Measurements from ENCODE around the genes ENPP6, IRF2 and CFAP97.

DNA sequence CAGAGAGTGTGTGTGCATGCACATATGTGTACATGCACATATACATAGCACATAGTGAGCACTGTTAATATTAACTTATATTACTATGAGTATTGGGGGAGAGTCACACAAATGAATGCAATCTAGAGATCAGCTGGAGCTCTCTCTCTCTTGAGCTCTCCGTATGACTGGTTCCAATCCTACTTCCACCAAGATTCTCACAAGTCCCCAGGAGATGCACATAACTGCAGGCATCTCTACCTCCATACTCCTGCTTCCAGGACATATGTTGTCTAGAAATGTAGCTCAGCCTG is 57.2 kb downstream of the ENPP6 start:
- PRO-cap, 5 experiments, result no peak in any of the 5 experiments
- RAMPAGE, long total RNA, 2 experiments, result no peak in any of the 2 experiments
- RRBS, result no CpG with 5 or more reads among the region's 1 CpG

- PRO-cap, 5 experiments, result no peak in any of the 5 experiments
- RAMPAGE, long total RNA, 2 experiments, result no peak in any of the 2 experiments
- RRBS, result 50% methylated on average over 2 of the region's 9 CpGs
Observed at GRCh38 chr4:184217666-184218191, at the start of gene ENPP6. Gene ENPP6 (minus strand): TSS chr4:184217873.

- PRO-cap, 5 experiments, result no peak in any of the 5 experiments
- RAMPAGE, long total RNA, 2 experiments, result no peak in any of the 2 experiments
- RRBS, result no CpG with 5 or more reads among the region's 7 CpGs
Observed at GRCh38 chr4:184328043-184328694, 110.5 kb upstream of the ENPP6 start.

GRCh38 chr4:184385582-184386453 is 88.5 kb downstream of the IRF2 start:
- PRO-cap, 5 experiments, result no peak in any of the 5 experiments
- RAMPAGE, long total RNA, 2 experiments, result no peak in any of the 2 experiments
- RRBS, result no CpG with 5 or more reads among the region's 13 CpGs

- PRO-cap, 5 experiments, result peak in 1 of 5 experiments; most common plus-strand start chr4:184387243 (in 1)
- RAMPAGE, long total RNA, 2 experiments, result no peak in any of the 2 experiments
- RRBS, result no CpG with 5 or more reads among the region's 15 CpGs
Observed at GRCh38 chr4:184386999-184387863, 87.1 kb downstream of the IRF2 start.

DNA sequence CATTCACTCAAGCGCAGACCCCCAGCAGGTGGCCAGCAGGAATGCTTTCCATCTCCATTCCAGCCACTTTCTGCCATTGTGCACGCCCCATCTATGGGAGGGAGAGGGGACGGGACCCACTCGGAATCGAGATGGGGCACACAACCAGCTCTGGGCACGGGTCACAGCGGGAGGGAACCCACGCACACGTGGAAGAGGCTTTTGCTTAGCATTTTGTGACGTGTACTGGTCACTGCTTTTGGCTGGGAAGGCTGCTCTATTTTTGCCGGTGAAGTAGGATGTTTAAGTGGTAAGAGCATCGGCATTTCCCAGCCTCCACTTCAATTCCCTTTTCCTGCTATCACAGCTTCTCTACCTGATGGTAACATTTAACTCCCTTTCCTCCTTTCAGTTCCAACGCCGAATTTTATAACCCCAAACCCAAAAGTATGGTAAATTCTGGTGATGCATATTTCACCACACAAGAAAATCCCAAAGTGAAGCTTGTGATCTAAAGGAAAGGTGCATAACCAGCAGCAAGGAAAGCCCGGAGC is 84.2 kb downstream of the IRF2 start:
- PRO-cap, 5 experiments, result no peak in any of the 5 experiments
- RAMPAGE, long total RNA, 2 experiments, result no peak in any of the 2 experiments
- RRBS, result no CpG with 5 or more reads among the region's 15 CpGs

DNA sequence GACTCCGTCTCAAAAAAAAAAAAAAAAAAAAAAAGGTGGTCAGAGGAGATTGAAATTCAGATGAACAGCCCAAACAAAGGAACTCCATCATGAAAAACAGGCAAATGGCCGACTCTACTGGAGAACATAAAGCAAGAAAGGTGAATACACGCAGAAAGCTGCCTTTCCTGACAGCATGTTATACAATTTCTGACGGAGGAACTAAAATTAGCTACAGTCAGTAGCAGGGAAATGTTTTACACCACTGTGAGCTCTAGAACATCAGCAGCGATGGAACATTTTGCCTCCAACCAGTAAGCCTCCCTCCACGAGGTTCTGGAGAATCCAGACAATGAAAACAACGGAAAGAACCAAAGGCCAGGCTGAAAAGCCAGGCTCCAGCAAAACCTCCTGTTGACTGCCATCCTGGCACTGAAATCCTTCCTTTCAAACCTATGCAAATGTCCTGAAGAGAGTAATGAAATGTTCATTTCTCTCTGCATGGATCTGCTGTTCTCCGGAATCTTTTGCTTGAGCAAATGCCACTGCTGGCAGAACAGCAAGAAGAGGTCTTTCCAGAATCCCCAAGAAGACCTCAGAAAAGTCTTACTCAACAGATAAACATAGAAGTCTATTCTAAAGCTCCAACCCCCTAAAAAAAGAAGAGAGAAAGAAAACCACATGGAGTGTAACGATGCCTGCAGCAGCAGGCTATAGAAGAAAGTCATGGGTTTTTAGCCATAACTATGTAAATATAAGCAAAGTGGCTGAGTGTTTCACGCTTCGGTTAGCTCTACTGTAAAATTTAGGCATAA is 78.8 kb downstream of the IRF2 start:
- PRO-cap, 5 experiments, result no peak in any of the 5 experiments
- RAMPAGE, long total RNA, 2 experiments, result no peak in any of the 2 experiments
- RRBS, result no CpG with 5 or more reads among the region's 11 CpGs

DNA sequence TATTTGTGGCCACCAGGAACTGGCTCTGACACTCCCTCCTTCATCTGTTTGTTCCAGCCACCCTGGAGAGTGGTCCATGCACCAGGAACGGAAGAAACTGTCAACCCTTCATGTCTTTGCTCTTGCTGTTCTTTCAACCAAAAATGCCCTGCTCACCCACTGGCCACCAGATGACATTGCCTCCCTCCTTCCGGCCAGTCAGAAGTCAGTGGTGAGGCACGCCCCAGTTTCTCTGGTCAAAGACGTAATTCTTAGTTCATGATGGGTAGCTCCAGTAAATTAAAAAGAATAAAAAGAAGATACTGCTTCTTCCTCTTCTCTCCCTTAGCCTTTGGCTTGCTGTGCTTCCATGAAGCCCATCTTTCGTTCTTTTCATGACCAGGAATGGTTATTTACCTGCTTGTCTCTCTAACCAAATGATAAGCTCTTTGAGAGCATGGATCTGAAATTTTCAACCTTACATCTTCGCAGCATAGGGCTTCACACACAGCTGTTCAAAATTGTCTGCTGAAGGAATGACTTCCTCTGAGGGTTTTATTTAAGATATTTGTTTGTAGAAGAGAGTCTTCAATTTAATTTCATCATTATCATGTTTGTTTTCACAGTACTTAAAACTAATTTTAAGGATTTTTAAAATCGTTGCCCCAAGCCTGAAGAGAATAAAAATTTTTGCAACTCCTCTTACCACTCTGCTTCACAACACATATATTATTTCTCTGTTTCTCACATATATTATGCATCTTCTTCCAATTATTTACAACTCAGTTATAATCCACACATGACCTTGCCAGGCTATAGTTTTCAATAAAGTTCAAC is 16.2 kb downstream of the IRF2 start:
- PRO-cap, 5 experiments, result no peak in any of the 5 experiments
- RAMPAGE, long total RNA, 2 experiments, result no peak in any of the 2 experiments
- RRBS, result no CpG with 5 or more reads among the region's 7 CpGs

GRCh38 chr4:184473914-184474757 is at the start of gene IRF2:
Gene IRF2 (minus strand): TSS chr4:184474550.
- PRO-cap, 5 experiments, result peak in 5 of 5 experiments; most common plus-strand start chr4:184474129 (in 1); most common minus-strand start chr4:184474047 (in 5)
- RAMPAGE, long total RNA, 2 experiments, result start-site peak on the minus strand in 1 of 2 experiments, at chr4:184474526-184474537 at its widest, 85 to 170 reads per replicate
- RRBS, result 3% methylated on average over 10 of the region's 39 CpGs

DNA sequence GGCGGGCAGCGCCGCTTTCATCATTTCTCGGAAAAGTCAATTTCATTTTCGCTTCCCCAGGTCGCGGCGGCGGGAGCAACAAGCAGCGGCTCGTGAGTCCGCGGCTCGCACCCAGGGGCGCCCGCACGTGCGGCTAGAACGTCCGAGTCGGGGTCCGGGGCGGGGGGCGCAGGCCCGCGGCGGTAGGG is 302 bp upstream of the IRF2 start:
- PRO-cap, 5 experiments, result peak in 5 of 5 experiments; most common plus-strand start position 59 of the sequence (in 5)
- RAMPAGE, long total RNA, 2 experiments, result no peak in any of the 2 experiments
- RRBS, result 2% methylated on average over 6 of the region's 27 CpGs

GRCh38 chr4:184514269-184514687 is 39.9 kb upstream of the IRF2 start:
- PRO-cap, 5 experiments, result no peak in any of the 5 experiments
- RAMPAGE, long total RNA, 2 experiments, result no peak in any of the 2 experiments
- RRBS, result no CpG with 5 or more reads among the region's 6 CpGs

DNA sequence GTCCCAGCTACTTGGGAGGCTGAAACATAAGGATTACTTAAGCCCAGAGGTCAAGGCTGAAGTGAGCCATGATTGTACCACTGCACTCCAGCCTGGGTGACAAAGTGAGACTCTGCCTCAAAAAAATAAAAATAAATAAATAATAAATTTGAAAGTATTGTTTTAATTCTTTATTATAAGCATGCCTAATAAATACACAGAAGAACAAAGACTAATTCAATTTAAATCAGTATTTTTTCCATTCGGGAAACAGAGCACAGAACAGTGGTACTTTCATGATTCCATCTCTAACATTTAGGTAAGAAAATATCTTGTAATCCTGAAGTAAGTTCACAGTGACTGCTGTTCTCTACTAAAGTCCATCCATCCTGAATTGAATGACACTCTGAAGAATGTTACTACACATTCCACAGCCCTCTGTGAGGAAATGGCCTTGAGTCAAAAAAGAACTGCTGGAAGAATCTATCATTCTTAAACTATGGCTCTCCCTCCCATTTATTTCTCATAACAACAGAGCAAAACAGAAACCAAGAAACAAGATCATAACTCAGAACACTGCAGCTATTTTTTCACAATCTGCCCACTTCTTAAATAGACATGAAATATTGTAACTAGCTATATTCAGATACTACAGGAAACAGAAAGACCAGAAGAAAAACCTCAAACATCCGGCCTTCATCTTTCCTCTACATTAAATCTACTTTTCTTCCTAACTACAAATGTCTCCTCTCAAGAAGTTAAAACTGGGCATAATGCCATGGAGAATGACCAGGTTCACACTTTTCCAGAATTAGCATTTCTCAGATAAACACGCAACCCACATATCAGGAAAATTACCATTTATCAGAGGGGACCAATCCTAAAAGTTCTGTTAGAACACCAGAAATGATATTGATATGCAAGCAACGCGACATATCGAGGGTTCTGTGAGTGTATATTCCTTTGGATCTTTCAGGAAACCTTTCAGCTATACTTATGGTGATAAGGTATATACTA is 60.1 kb upstream of the IRF2 start:
- PRO-cap, 5 experiments, result no peak in any of the 5 experiments
- RAMPAGE, long total RNA, 2 experiments, result no peak in any of the 2 experiments
- RRBS, result no CpG with 5 or more reads among the region's 6 CpGs

- PRO-cap, 5 experiments, result no peak in any of the 5 experiments
- RAMPAGE, long total RNA, 2 experiments, result no peak in any of the 2 experiments
- RRBS, result 1% methylated on average over 9 of the region's 25 CpGs
Observed at GRCh38 chr4:184733062-184733617, 756 bp downstream of the CENPU start.

- PRO-cap, 5 experiments, result peak in 1 of 5 experiments; most common minus-strand start chr4:184769684 (in 1)
- RAMPAGE, long total RNA, 2 experiments, result no peak in any of the 2 experiments
- RRBS, result no CpG with 5 or more reads among the region's 8 CpGs
Observed at GRCh38 chr4:184769247-184769964, 35.5 kb upstream of the CENPU start.

- PRO-cap, 5 experiments, result no peak in any of the 5 experiments
- RAMPAGE, long total RNA, 2 experiments, result no peak in any of the 2 experiments
- RRBS, result no CpG with 5 or more reads among the region's 16 CpGs
Observed at GRCh38 chr4:184782698-184783305, 43.0 kb downstream of the ACSL1 start.

GRCh38 chr4:184807159-184808172 is 18.3 kb downstream of the ACSL1 start:
- PRO-cap, 5 experiments, result peak in 4 of 5 experiments; most common plus-strand start chr4:184807613 (in 4); most common minus-strand start chr4:184808054 (in 3)
- RAMPAGE, long total RNA, 2 experiments, result no peak in any of the 2 experiments
- RRBS, result no CpG with 5 or more reads among the region's 7 CpGs

DNA sequence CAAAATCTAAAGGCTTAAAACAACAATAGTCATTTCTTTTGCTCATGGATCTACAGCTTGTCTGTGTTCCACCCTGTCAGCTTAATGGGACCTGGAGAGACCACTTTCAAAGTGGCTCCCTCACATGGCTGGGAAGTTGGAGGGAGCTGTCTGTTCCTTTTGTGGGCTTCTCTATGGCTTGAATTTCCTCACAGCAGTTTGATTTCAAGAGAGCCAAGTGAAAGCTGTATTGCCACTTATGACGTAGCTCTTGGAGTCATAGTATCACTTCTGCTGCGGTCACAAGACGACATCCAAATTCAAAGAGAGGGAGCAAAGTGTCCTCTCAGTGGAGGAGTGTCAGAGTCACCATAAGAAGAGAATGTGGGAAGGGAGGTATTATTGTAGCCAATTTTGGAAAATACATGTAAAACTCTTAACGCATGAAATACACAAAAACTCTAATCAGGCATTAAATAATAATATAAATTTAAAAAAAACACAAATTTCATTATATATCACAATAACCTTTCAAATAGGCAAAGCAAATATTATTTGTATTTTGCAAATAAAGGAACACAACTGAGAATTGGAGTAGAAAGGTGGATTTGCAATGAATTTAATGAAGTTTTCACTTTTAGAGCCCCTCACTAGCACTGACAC is 22.9 kb upstream of the ACSL1 start:
- PRO-cap, 5 experiments, result peak in 4 of 5 experiments; most common plus-strand start position 328 of the sequence (in 1); most common minus-strand start position 175 of the sequence (in 3)
- RAMPAGE, long total RNA, 2 experiments, result no peak in any of the 2 experiments
- RRBS, result no CpG with 5 or more reads among the region's 4 CpGs

GRCh38 chr4:185128260-185129336 is 14.5 kb upstream of the SLC25A4 start:
- PRO-cap, 5 experiments, result peak in 3 of 5 experiments; most common plus-strand start chr4:185128621 (in 2); most common minus-strand start chr4:185128390 (in 1)
- RAMPAGE, long total RNA, 2 experiments, result no peak in any of the 2 experiments
- RRBS, result 2% methylated on average over 29 of the region's 81 CpGs

- PRO-cap, 5 experiments, result no peak in any of the 5 experiments
- RAMPAGE, long total RNA, 2 experiments, result no peak in any of the 2 experiments
- RRBS, result no CpG with 5 or more reads among the region's 16 CpGs
Observed at GRCh38 chr4:185144867-185145317, 1.8 kb downstream of the SLC25A4 start.

- PRO-cap, 5 experiments, result peak in 5 of 5 experiments; most common plus-strand start chr4:185204097 (in 5); most common minus-strand start chr4:185203958 (in 4)
- RAMPAGE, long total RNA, 2 experiments, result start-site peak on the minus strand in 2 of 2 experiments, at chr4:185203915-185203994 at its widest, 202 to 2,020 reads per replicate
- RRBS, result 1% methylated on average over 41 of the region's 113 CpGs
Observed at GRCh38 chr4:185203456-185204449, at the start of gene CFAP97. Gene CFAP97 (minus strand): TSS chr4:185204000.

Measured in liver (tissue), 9 donors.